Melanocyte of skin (primary cell): ENCODE measurements around the genes TRPV2 and TNFRSF13B.

- CAGE, long polyA plus RNA, 2 experiments = no peak in any of the 2 experiments
Observed at GRCh38 chr17:15456865-15458014, 10.2 kb downstream of the CDRT4 start.

- CAGE, long polyA plus RNA, 2 experiments = no peak in any of the 2 experiments
Observed at GRCh38 chr17:15488225-15489129, 21.1 kb upstream of the CDRT4 start.

GRCh38 chr17:15496867-15497332 lies 29.5 kb upstream of the CDRT4 start:
- CAGE, long polyA plus RNA, 2 experiments = no peak in any of the 2 experiments

GRCh38 chr17:15914258-15915309 lies 30.3 kb upstream of the ADORA2B start:
- CAGE, long polyA plus RNA, 2 experiments = no peak in any of the 2 experiments

DNA sequence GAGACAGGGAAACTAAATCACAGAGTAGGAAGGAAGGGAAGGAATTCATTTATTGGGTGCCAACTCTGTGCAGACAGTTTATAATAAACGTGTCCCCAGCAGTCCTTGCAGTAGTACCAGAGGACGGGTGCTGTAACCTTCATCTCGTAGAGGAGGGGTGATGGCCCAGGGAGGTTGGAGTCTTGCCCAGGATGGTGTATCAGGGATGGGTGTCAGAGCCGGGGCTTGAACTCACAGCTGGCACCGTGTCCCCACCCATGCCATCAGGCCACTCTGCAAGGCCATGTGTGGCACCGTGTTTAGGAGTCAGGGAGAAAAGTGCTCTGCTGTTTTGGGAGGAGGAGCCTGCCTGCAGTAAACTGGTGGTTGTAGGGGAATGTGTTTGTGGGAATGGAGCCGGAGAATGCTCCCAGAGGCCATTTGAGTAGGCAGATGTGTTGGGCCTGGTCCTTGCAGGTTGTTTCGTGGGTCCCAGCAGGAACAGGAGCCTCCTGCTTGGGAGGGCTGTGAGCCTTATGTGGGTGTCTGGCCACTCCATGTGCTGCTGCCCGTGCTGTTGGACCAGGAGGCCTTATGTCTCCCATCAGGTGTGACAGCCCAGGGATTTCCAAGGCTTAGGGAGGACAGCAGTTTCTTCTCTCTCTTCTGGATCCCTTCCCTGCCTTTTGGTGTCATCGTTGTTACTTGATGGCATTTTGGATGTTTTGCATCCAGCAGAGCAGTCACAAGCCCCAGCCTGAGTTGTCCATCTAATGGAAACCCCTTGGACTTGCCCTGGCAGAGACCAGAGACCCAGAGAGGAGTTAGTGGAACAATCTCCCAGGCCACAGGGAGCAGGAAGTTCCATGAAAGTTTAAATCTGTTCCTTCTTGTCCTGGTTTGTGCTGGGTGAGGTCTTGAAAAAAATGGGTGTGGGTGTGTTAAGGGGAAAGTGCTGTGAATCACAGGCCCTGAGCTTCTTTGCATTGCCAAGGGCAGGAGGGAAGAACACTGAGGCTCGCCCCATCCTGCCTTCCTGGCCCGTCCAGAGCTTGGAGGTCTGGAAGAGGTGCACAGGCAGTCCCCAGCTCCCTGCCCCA lies 2.0 kb downstream of the ADORA2B start:
- CAGE, long polyA plus RNA, 2 experiments = no peak in any of the 2 experiments

DNA sequence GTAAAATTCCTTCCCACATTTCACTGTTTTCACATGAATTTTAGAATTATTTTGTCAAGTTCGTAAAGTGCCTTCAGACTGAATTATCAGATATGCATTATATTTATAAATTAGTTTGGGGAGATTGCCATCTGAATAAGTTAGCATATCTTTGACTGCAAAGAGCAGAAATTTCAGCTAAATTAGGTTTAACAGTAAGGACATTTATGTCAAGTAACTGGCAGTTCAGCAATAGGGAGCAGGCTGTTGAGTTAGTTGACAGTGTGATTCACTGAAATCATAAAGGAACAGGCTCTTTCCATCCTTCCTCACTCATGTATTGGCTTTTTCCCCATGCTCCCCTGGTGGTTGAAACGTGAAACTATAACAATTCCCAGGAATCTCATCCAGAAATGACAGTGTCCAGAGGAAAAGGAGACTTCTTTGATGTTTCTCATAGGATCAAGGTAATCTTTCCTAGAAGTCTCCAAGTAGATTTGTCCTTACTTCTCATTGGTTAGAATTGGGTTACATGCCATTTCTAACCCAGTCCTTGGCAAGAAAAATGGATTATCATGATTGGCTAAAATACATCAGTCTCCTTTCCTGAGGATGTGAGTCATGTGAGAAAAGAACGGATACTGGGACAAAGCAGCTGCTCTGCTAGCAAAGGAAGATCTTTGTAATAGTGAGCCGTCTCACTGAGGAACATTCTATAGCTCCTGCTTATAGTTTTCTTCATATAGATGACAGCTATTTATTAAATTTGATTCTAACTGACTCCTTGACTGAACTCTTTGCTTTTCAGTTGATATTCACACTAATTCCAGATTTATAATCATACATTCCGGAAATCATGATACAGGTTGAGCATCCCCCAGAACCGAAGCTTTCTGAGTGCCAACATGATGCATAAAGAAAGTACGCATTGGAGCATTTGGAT lies 14.4 kb downstream of the TTC19 start:
- CAGE, long polyA plus RNA, 2 experiments = no peak in any of the 2 experiments

DNA sequence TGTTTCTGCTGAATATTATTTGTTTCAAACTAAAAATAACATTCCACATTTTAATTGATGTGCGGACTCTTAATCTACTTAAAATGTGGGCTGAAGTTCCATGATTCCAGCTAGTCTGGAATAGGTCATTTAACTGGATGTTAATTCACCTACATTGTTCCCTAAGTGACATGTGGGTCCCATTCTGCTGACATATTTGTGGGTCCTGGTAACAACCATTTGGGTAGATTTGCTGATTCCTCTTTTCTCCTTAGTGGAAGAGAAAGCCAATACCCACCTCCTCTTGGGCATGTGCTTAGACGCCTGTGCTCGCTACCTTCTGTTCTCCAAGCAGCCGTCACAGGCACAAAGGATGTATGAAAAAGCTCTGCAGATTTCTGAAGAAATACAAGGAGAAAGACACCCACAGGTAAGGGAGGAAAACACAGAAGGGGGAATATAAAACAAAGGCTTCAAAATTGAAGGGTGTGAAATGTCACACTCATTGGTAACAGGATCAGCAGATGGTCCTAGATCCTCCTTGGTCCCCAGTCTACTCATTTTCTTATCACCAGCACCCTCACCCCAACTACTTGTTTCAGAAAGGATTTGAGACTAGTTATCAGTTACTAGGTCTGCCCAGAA lies 25.3 kb downstream of the TTC19 start:
- CAGE, long polyA plus RNA, 2 experiments = no peak in any of the 2 experiments

- CAGE, long polyA plus RNA, 2 experiments = no peak in any of the 2 experiments
Observed at GRCh38 chr17:16072026-16072346, 72.4 kb downstream of the TTC19 start.

- CAGE, long polyA plus RNA, 2 experiments = no peak in any of the 2 experiments
Observed at GRCh38 chr17:16122603-16123136, 92.7 kb downstream of the NCOR1 start.

DNA sequence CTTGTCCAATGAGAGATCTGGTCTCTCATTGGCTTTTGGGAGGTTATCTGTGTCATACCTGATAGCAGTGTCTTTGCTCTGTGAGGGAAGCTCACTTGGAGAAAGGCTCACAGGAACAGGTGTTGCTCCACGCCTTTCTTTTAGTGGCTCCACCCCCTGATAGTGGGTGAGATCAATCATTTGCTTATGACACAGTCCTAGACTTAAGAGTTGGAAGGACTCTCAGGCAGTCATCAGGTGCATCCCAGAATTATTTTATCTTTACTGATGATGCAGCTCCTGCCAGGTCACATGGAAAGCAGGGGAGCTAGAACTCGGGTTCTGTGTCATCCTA lies 59.4 kb downstream of the CENPV start:
- CAGE, long polyA plus RNA, 2 experiments = no peak in any of the 2 experiments

GRCh38 chr17:16329166-16330039 lies 23.9 kb downstream of the CENPV start:
- CAGE, long polyA plus RNA, 2 experiments = no peak in any of the 2 experiments

DNA sequence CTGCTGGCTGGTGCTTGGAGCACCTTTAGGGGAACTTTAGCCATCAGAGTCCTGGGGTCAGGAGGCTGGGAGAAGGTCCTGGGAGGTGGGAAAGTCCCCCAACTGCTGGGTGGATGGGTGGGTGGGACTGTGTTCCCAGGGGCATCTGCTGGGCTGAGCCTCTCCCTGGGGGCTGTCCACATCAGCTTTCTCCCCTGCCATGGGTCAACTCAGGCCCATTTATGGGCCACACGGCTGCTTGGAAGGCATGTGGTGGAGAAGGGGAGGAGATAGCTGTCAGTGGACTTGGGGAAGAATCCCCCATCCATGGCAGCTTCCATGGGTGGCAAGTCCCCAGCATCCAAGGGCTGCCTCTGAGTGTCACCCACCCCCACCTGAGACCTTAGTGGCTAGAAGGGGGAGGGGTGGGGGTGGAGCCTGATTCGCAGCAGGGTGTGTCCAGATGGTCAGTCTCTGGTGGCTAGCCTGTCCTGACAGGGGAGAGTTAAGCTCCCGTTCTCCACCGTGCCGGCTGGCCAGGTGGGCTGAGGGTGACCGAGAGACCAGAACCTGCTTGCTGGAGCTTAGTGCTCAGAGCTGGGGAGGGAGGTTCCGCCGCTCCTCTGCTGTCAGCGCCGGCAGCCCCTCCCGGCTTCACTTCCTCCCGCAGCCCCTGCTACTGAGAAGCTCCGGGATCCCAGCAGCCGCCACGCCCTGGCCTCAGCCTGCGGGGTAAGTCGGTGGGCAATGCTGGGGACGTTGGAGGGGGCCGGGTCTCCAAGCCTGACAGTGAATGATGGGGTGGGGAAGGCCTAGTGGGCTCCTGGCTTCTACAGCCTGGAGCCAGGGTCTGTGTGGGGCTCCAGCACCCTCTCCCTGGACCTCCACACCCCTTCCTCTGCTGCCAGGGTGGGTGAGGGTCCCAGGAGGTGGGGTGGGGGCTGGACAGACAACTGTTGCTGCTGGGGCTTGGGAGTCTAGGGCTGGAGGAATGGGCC lies at the start of gene TRPV2:
TRPV2 (plus strand) TSS at position 449 of the 977 bp plus-strand sequence.
- CAGE, long polyA plus RNA, 2 experiments = start-site peak on the plus strand in 2 of 2 experiments, centred at positions 473 to 491 of the sequence, 204 to 913 reads per replicate

DNA sequence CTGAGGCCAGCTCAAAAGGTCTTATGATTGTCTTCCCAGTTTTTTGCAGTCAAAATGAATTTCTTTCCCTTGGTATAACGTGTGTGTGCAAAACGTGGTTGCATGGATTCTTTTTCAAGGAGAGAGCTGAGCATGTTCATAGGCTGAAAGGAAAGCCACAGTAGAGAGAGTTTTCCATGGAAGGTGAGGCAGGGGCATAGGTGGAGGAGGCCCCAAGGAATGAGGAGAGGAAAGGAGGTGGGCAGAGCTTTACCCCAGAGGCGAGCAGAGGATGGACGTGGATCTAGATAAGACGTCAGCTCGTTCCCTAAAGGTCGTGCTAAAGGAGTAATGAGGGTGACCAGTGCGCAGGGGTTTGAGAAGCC lies 22.8 kb downstream of the TRPV2 start:
- CAGE, long polyA plus RNA, 2 experiments = no peak in any of the 2 experiments

DNA sequence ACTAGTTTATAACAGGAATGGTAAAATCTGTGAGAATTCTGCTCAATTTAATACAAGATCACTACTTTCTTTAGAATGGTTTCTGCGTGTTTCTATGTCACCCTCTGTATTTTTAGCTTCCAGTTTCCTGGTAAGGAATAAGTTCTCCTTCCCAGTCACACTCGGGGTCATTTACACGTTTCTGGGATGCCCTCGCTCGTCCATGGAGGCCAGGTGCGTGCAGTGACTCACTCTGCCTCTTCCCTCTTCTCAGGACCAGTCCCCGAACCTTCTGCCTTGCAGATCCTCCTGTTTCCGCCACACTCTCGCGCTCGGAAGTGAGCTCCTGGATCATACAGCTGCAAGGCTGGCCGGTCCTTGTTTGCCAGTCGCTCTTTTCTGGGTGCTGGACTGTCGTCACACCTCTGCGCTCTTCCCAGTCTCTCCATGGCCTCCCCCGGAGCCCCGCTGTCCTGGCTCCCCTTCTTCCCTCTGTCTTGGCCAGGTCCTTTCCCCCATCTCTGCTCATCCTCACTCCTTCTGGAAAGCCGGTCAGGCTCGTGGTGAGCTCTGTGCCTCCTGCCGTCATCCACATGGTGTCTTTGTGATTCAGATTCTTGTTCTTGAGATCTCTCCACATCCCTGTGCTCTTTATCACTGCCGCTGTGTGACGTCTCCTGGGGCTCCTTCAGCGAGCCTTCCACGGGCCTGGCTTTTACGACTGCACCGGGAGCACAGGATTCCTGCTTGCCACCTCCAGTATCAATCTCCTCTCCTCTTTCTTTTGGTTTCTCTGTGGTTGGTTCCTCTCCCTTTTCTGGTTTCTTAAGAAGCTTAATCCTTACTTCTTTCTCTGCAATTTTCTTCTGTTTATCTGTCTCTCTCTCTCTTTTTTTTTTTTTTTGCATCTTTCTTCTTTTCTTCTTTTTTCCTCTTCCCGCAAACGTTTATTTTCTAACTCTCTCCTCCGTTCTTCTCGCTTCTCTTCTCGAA lies 55.6 kb downstream of the CCDC144A start:
- CAGE, long polyA plus RNA, 2 experiments = no peak in any of the 2 experiments

DNA sequence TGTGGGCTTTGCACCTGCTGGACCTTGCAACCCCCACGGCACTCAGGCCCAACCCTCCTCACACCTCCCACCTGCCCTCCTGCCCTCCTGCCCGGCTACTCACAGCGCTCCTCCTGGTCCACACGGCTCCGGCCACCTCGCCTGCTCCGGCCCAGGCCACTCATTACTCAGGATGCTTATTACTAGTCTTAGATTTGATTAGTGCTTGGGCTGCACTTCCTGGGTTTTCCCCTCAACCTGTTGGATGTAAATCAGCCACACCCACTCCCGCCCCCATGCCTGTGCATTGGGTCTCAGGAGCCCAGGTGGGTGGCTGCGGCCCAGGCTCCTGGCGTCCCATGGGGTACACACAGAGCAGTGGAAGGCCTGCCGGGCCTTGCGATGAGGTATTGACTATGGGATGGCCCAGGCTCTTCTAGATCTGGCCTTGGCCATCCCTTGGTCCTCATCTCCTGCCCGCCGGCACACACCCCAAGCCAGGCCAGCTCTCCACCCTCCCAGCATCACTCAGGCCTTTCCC lies at the start of gene TNFRSF13B:
TNFRSF13B (minus strand) TSS at position 207 of the 520 bp plus-strand sequence.
- CAGE, long polyA plus RNA, 2 experiments = no peak in any of the 2 experiments

GRCh38 chr17:17029064-17029574 lies 13.1 kb upstream of the MPRIP start:
- CAGE, long polyA plus RNA, 2 experiments = no peak in any of the 2 experiments

DNA sequence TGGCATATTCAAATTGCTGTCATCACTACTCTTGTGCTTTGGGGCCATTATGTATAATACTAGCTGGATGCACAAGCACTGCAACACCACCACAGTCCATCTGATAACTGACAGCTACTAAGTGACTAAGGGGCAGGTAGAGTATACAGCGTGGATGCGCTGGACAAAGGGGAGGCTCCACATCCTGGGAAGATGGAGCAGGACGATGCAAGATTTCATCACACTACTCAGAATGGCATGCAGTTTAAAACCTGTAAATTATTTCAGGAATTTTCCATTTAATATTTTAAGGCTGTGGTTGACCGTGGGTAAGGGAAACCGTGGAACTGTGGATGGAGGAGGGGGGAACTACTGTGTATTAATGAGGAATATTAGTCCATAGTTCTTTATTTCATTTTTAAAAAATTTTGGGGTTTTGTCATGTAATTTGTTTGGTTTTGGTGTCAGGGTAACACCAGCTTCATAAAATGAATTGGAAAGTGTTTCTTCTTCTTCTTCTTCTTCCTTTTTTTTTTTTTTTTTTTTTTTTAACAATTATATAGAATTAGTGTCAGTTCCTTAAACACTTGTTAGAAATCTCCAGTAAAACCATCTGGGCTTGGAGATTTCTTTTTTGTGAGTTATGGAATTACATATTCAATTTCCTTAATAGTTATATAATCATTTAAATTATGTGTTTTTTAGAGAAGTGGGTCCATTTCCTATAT lies 25.2 kb downstream of the MPRIP start:
- CAGE, long polyA plus RNA, 2 experiments = no peak in any of the 2 experiments

GRCh38 chr17:17087077-17088199 lies 45.2 kb downstream of the MPRIP start:
- CAGE, long polyA plus RNA, 2 experiments = no peak in any of the 2 experiments

GRCh38 chr17:17144885-17145437 lies 61.2 kb downstream of the PLD6 start:
- CAGE, long polyA plus RNA, 2 experiments = no peak in any of the 2 experiments

DNA sequence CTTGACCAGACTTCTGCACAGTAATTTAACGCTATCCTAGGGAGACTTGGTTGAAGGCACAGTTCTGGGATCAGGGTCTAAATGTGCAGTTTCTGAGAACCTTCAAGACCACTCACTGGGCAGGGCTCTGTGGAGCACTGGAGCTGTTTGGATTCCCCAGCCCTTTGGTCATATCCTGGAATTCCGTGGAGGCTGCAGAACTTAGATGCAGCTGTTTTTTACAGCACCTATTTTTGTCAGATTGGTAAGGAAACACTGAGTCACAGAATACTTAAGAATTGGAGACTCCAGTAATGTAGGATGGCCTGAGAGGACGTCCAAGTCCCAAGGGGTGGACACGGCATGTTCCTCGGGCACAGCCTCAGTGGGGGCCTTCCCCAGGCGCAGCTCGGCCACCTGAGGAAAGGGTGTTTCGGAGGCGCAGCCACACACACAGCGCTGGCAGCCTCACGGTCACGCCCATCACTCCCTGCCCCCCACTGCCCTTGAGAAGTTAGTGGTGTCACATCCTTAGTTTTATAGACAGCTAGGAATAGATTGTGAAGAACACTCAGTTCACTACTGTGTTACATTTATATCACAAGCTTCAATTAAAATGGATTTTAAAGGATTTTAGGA lies 14.8 kb downstream of the PLD6 start:
- CAGE, long polyA plus RNA, 2 experiments = no peak in any of the 2 experiments